ENCODE measurements around a stretch of chr6.

GRCh38 chr6:15500475-15500753 is 162.4 kb downstream of the DTNBP1 start:
- PRO-cap, result no peak

- PRO-cap, result no peak
Observed at GRCh38 chr6:15551600-15552329, 111.1 kb downstream of the DTNBP1 start.

- PRO-cap, result no peak
Observed at GRCh38 chr6:16135938-16136509, 7.1 kb downstream of the MYLIP start.

DNA sequence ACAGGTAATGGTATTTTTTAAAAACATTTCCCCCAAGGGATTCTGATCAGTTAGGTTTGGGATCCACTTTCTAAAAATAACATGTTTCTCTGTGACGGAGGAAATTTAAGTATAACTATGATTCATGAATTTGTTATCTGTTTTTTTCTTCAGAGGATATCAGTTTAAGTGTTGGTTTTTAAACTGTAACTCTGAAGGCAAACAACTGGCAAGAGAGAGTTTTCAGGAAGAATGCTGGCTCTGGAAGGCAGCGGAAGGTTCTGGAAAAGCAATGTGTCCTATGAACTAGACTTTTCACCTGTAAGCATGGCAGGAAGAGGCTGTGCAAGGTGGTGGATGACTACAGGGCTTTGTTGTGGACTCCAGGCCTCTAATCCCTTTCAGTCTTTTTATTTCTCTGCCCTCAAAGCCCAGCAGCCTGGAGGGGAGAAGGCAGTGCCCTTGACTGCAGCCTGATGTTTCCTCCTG is 153.1 kb downstream of the GMPR start:
- PRO-cap, result no peak

GRCh38 chr6:16483370-16484000 is 245.1 kb downstream of the GMPR start:
- PRO-cap, result no peak

- PRO-cap, result no peak
Observed at GRCh38 chr6:16724922-16725598, 36.2 kb downstream of the ATXN1 start.

GRCh38 chr6:16768930-16769575 is 7.8 kb upstream of the ATXN1 start:
- PRO-cap, result no peak

DNA sequence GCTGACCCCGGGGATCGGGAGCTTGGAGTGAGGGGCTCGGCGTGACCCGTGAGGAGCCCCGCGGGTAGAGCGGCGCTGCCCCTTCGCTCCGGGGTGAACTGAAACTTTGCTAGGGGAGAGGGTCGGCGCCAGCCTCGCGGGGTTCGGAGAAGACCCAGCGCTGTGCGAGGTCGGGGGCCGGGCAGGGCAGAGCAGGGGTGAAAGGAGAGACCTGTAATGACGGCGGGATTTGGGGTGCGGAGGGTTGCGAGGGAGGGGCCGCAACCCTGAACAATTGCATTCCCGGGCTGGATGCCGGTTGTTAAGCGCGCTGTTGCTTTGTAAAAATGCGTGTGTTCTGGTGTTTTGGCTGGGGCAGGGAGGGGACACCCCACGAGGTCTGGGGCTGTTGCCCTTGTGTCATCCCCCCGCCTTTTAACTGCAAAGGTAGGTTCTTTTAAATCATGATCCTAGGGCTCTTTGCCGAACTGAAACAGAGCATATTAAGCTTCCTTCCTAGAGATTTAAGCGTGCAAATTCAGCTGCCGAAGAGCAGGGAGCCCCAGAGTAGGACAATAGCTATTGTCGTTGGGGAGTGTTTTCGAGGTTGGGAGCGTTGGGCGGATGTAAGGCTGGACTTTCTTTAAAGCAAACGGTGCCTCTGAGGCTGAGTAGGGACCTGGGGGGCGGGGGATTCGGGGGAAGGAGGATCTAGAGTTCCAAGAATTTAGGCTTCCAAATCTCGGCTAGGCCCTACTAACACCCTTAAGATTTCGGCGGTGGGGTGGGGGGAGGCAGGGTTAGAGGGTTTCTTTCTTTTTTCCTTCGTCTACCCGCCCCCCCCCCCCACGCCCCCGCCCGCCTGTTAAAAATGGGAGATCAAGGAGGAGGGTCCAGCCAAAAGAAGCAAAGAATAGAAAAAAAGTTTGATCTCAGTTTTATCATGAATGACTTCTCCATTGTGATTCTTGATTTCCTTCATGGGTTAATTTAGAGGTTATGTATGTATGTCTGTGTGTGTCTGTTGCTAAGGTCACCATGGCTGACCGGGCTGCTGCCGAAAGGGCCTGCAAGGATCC is 962 bp downstream of the RBM24 start:
- PRO-cap, result no peak

- PRO-cap, result no peak
Observed at GRCh38 chr6:17601297-17601382, 1.0 kb downstream of the FAM8A1 start.

GRCh38 chr6:17705272-17705771 is 1.4 kb downstream of the NUP153 start:
- PRO-cap, result unidirectional peak, plus-strand start at chr6:17705612

DNA sequence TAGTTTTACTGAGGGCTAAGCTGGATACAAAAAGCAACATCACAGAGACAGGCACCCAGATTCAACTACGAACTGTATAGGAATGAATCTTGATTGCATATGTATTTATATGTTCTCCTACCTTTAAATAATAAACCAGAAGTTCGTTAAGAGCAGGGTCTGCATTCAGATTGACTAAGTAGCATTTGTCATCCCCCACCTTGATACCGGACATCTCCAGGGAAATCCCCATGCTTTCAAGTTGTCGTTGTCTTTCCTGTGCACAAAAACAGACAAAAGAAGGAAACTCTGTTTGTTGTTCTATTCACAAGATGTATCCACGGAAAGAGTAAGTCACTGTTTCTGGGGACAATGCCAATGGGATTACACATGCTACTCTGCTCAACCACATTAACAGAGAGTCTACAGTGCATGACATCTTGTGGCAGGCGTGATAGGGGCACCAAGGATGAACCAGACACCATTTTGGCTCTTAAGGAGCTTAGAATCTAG is 124.3 kb upstream of the NUP153 start:
- PRO-cap, result no peak

DNA sequence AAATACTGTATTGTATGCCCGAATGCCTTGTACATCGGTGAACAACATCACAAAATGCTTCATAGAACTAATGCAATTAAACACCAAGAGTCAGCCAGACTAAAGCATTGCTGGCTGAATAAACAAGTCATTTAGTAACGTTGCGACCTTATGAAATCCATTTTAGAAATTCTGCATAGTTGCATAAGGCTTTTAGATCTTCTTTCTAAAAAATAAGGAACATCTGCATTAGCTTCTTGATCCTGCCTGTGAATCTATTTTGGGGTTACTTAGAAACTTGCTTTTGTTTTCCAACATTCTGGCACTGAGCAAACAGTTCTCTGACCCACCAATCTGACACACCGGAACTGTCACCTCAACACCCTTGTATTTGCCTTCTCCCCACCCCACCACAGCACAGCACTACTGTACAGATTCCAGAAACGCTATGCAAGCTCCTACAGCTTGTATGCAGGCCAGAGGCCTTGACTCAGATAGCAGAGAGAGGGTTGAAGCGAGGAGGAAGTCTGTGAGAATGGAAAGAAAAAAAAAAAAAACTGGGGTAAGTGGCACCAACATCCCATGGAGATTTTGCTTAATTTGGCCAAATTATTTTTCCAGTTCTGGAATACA is 55.0 kb downstream of the KIF13A start:
- PRO-cap, result no peak

- PRO-cap, result no peak
Observed at GRCh38 chr6:17988501-17988806, 1.0 kb upstream of the KIF13A start.

DNA sequence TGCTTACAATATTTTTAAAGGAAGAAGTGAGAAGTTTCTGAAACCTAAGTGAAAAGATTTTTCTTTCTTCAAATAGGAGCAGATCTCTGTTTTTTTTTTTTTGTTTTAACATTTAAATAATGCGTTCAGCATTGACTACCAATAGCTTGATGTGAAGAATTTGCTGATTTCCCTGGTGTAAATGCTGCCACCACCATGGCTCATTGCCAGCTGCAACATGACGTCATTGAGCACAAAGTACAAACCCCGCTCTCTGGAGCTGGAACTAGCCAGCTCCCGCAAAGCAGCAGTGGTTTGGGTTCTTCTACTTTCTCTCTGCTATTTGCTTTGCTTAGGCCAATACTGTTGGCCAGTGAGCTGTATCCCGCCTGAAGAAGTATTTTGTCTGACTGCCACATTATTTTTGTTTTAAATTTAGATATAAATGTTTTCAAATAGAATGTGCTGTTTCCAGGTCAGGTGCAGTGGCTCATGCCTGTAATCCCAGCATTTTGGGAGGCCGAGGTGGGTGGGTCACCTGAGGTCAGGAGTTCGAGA is 47.3 kb upstream of the KIF13A start:
- PRO-cap, result no peak

GRCh38 chr6:18147342-18147747 is 7.5 kb downstream of the TPMT start:
- PRO-cap, result no peak

- PRO-cap, result no peak
Observed at GRCh38 chr6:18196834-18197557, 41.8 kb downstream of the KDM1B start.

DNA sequence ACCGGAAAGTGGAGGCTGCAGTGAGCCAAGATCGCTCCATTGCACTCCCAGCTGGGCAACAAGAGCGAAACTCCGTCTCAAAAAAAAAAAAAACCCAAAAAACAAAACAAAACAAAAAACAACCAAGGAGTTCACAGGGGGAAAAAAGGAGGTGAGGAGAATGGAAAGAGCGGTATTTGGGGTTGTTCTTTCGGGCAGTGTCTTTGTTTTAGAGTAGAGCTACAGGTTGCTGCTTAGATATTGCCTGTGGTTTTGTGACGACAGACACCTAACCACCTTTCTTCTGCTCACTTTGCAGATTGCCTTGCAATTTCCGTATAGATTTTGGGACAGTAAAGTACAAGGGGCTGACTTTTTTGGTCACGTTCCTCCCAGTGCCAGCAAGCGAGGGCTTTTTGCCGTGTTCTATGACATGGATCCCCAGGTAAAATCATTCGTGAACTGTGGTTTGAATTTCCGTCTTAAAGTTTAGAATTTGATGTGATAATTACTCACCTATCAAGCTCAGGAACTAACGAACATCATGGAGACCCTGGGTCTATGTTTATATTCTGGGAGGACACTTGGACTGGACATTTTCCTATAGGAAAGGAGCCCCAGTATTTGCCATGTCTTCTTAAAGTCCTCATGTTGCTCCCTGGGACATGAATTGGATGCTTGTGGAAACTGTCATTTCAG is 50.8 kb downstream of the DEK start:
- PRO-cap, result no peak

DNA sequence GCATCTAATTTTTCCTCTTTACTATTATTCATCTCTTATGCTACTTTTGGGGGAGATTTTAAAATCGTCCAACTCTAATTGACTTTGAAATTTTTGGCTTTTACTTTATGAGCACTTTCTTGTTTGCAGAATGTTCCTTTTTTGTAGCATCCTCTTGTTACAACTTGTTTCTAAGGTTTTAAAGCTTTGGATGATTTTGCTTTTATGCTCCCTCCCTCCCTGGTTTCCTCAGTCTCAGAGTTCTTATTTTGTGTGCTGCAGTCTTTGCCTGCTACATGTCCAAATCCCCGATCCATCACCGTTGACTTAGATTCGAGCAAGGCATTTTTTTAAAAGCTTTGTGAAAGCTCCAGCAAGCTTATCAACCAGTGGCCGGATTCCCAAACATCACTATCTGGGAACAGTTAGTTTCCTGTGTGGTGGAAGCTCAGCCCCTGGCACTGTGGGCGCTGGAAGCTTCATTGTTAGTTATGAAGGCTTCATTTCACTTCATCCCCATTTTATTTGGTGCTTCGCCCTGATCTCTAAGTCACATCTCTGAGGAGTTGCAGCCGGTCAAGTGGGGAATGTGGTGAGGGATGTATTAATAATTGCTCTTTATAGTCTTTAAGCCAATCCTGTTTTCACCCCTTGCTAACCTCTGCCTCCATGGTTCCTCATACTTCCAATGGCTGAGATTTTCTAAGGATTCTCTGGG is 44.8 kb downstream of the DEK start:
- PRO-cap, result no peak

GRCh38 chr6:18257825-18258429 is 6.4 kb downstream of the DEK start:
- PRO-cap, result no peak

DNA sequence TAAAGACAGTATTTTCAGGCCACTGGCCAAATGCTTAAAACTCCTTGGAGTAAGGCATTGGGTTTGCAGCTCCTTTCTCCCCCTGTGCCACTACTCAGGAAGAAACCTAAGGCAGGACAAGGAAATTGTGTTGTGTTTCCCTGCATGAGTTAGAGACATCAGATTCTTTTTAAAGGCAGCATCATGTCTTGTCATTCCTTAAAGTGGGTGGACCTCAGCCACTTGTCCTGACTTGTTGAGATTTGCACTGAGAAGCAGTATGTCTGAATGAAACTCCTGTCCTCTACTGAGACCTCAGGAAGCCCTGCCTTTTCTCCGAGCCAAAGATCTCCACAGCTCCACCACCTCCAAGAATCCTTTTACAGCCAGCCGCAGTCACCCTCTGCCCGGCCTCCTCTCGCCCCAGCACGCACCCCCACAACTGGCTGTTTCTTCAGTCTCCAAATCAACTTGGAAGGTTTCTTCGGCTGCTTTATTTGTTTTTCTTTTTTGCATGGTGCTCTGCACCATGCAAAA is 46.0 kb upstream of the RNF144B start:
- PRO-cap, result no peak

Data from ureter (tissue), 1 donor.